ENCODE measurements around a stretch of chr12.

GRCh38 chr12:40249653-40249968 is 24.8 kb downstream of the LRRK2 start:
- PRO-cap: no peak
- RRBS, 2 experiments: no CpG with 5 or more reads among the region's 2 CpGs

GRCh38 chr12:40819453-40819924 is 127.2 kb downstream of the CNTN1 start:
- PRO-cap: no peak
- RRBS, 2 experiments: no CpG with 5 or more reads among the region's 9 CpGs

- PRO-cap: no peak
- RRBS, 2 experiments: no CpG with 5 or more reads among the region's 3 CpGs
Observed at GRCh38 chr12:42173906-42174692, 29.4 kb upstream of the GXYLT1 start.

- PRO-cap: no peak
- RRBS, 2 experiments: no CpG with 5 or more reads among the region's 1 CpG
Observed at GRCh38 chr12:42356283-42356587, 30.3 kb downstream of the PPHLN1 start.

GRCh38 chr12:42364344-42364591 is 38.3 kb downstream of the PPHLN1 start:
- PRO-cap: no peak
- RRBS, 2 experiments: no CpG with 5 or more reads among the region's 3 CpGs

DNA sequence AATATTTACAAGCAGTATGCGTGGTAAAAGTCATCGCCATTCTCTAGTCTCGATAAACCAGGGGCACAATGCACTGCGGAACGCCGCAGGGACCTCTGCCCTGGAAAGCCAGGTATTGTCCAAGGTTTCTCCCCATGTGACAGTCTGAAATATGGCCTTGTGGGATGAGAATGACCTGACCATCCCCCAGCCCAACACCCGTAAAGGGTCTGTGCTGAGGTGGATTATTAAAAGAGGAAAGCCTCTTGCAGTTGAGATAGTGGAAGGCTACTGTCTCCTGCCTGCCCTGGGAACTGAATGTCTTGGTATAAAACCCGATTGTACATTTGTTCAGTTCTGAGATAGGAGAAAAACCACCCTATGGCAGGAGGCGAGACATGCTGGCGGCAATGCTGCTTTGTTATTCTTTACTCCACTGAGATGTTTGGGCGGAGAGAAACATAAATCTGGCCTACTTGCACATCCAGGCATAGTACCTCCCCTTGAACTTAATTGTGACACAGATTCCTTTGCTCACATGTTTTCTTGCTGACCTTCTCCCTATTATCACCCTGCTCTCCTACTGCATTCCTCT is 62.1 kb downstream of the PPHLN1 start:
- PRO-cap: no peak
- RRBS, 2 experiments: no CpG with 5 or more reads among the region's 11 CpGs

DNA sequence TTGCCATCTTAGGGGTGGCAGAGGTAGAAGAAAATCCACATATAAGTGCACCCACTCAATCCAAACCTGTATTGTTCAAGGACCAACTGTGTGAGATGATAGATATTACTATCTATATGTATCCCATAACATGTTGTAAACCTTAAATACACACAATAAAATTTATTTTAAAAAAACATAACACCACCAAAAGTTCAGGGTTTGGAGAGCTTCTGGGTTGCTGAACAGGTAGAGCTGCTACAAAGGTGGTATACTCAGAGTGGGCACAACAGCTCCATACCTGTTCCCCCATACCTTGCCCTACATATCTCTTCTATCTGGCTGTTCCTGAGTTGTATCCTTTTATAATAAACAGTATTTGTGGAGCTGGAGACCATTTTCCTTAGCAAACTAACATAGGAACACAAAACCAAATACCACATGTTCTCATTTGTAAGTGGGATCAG is 107.8 kb downstream of the PPHLN1 start:
- PRO-cap: no peak

DNA sequence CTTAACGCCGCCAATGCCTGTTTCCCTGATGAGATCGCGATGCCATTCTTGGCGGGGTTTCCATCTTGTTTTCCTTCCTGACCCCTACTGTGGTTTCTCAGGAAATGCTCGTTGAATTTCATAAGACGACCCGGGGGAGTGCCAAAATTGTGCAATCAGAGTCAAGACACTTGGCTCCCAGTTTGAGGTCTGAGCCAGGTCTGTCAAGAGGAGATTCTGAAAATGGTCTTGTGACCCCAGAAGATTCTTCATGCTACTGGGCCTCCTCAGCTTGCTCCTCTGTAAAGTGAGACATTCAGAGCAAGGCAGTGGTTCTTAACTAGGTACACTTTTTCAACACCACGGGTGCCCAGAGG is 107.3 kb upstream of the PRICKLE1 start:
- PRO-cap: no peak
- RRBS, 2 experiments: no CpG with 5 or more reads among the region's 9 CpGs

DNA sequence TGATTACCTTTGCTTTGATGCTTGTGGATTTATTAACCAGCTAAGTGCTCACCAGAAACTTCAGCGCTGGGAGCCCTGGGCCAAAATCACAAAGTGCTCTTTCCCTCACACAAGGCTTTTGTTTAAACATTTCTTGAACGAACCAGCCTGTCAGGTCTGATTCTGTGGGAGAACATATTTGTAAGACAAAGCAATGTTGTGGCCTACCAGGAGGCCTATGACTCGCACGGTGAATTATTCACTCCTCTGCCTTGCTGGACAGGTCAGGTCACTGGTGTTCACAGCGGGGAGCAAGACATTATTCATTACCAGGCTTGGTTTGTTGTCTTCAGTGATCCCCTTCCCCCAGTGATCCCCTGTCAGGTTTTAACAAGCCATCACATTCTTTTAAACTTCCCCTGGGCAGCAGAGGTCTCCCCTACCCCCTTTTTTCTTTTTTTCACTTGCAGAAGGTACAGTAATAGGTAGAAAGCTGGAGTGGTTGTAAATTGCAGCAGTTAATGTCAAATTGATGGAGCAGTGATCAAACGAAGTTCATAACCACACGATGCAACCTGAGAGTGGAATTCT is 167.5 kb upstream of the PRICKLE1 start:
- PRO-cap: no peak
- RRBS, 2 experiments: no CpG with 5 or more reads among the region's 7 CpGs

DNA sequence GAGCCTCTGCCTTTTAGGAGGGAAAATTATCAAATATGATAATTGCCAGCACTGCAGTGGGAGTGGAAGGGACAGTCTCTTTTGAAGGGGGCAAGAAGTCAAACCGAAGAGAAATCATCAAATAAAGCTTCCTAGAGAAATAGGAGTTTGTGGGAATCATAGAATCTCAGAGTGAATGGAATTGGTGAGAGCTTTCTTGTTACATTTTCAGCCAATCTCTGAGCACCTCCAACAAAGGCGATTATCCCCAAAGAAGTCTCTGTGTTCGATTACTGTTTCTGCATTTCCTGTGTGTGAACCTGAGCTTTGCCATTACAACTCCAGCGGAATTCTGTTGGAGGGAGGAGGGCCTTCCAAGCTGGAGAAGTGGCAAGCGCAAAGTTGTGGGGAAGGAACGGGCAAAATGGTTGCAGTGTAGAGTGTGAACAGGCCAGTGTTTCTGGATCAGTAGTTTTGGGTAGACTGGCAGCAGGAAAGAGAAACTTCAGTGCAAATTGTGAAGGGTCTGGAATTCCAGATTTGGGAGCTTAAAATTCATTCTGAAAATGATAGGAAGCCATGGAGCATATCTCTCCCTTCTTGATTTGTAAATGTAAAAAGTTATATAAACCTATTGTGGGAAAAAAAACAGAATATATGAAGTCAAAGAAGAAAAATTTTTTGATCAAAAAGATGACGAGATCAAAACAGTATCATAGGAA is 23.2 kb downstream of the TMEM117 start:
- PRO-cap: no peak
- RRBS, 2 experiments: no CpG with 5 or more reads among the region's 7 CpGs

- PRO-cap: no peak
- RRBS, 2 experiments: no CpG with 5 or more reads among the region's 3 CpGs
Observed at GRCh38 chr12:44001330-44002020, 165.6 kb downstream of the TMEM117 start.

GRCh38 chr12:44834936-44835436 is 41.1 kb downstream of the NELL2 start:
- PRO-cap: no peak
- RRBS, 2 experiments: no CpG with 5 or more reads among the region's 9 CpGs

DNA sequence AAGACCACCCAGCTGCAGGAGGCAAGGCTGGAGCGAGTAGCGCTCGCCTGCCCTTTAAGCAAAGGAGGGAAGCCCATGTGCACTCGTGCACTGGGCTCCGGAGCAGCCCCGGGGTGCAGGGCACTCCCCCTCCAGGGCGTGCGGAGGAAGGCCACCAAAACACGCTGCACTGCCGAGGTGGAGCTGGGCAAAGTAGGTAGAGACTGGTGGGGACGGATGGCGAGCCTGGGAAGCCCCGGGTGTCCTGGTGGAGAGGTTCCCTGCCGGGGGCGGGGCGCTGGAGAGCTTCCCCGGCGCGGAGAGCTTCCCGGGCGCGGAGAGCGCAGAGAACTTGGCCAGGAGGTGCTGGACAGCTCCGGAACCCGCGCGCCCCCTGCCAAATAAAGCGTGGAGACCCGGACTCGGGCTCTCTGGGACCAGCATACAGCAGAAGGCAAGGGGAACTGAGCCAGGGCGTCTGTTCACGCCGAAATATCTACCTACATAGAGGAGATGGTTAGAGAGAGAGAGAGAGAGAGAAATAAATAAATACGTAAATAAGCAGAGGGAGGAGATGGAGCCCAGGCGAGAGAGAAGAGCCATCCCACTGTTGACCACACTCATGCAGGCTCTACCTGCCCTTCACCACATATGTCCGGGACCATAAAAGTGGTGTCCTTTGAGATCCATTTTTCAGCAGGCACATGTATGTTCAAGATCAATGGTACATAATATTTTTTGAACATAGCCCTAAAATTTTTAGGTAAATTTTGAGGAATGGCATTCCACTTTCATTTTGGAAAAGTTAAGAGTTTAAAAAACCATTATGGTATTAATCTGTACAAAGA is 747 bp upstream of the NELL2 start:
- PRO-cap: no peak
- RRBS, 2 experiments: 3 to 4% methylated on average over 5 to 11 of the region's 36 CpGs

DNA sequence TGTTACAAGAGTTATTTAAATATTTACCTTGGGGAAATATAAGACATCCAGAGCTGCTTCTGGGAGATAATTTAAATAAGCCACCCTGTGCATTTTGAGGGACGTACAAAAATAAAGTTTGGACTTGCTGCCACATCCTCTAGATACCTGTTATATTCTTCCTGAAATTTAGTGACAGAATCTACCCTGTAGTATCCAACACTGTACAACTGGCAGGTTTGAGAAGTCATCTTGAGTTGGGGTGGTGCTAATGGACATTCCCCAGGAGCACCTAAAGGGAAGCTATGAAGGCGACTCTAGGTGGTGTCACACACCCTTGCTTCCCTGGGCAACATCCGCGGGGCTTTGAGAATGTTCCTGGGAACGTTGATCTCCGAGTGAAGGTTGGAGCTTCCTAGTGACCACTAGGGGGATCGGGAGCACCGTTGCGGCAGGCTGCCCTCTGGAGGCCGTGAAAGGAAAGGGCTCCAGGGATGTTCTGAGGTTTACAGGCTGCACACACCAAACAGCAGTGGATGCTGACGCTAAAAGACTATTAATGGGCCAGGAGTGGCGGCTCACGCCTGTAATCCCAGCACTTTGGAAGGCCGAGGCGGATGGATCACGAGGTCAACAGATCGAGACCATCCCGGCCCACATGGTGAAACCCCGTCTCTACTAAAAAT is 72.5 kb upstream of the NELL2 start:
- PRO-cap: no peak
- RRBS, 2 experiments: no CpG with 5 or more reads among the region's 19 CpGs

GRCh38 chr12:45050322-45050736 is 570 bp downstream of the DBX2 start:
- PRO-cap: no peak
- RRBS, 2 experiments: 2 to 3% methylated on average over 25 of the region's 35 CpGs

DNA sequence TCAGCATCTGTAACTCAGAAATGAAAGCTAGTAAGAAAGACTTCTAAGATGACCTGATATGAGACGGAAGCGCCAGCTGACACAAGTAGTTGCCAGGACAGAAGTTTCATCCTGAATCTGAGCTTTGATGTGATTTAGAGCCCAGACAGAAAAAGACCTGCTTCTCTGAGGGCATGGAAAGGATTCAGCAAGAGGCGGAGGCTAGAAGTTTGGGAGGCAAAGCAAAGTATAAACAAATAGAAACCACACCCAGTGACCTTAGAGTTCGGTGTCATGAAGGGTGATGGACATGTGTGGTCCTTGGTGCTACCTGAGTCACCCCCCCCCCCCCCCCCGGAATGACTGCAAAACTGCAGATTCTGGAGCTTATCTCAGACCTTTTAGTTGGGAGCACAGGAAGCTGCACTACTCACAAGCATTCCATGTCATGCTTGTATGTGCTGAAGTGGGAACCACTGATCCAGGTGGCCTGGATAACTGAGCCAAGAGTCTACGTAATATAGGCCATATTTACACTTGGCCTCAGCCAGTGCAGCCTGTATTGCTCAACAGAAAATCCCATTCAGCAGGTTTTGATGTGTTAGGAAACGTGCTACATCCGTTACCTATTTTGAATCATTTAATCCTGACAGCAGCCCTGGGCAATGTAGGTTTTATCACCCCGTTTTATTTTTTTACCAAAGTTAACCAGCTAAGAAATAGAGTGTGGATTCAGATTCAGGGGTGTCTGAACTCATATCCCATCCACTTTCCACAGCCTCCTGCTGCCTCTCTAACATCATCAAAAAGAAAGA is 191.5 kb downstream of the ANO6 start:
- PRO-cap: no peak
- RRBS, 2 experiments: no CpG with 5 or more reads among the region's 9 CpGs

GRCh38 chr12:45671250-45671699 is 58.2 kb upstream of the ARID2 start:
- PRO-cap: no peak
- RRBS, 2 experiments: no CpG with 5 or more reads among the region's 3 CpGs

GRCh38 chr12:45955838-45956420 is 34.4 kb downstream of the SCAF11 start:
- PRO-cap: no peak
- RRBS, 2 experiments: no CpG with 5 or more reads among the region's 3 CpGs

- PRO-cap: bidirectional peak, plus-strand start at chr12:45989837, minus-strand start at chr12:45989823
- RRBS, 2 experiments: 1 to 2% methylated on average over 6 to 32 of the region's 42 CpGs
Observed at GRCh38 chr12:45989652-45990168, 664 bp downstream of the SCAF11 start.

- PRO-cap: no peak
- RRBS, 2 experiments: no CpG with 5 or more reads among the region's 6 CpGs
Observed at GRCh38 chr12:46072017-46072531, 81.7 kb upstream of the SCAF11 start.